Placental pericyte (primary cell): ENCODE results near the genes HIP1 and FGL2.

GRCh38 chr7:74964793-74965184 lies 284 bp downstream of the CASTOR2 start:
- CAGE, long polyA plus RNA: no peak

GRCh38 chr7:75438349-75439018 lies 43.1 kb downstream of the TRIM73 start:
- CAGE, long polyA plus RNA: no peak

DNA sequence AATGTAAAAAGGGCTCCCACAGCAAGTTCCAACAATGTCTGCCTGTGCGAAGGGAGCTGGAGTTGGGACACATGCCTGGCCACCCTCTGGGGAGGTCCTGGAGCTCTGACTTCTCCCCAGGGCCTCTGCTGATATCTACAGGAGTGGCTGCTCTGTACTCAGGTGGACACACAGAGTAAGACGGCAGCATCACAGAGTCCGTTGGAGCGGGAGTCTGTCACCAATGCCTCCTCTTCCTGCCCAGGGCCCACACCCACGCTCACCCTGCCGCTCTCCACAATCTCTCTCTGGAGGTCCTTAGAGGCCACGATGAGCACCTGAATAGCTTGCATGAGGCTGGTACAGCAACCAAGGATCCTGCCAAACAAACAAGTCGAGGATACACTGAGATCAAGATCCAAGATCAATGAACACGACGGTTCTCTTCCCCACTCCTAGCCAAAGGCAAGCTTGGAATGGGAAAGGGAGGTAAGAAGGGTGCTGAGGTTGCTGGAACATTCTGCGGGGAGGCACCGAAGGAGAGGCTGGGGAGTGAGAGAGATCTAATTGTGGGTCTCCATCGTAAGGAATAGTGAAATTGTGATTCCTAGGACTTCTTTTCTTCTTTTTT lies 54.7 kb downstream of the SPDYE5 start:
- CAGE, long polyA plus RNA: no peak

GRCh38 chr7:75712082-75712676 lies 26.6 kb downstream of the HIP1 start:
- CAGE, long polyA plus RNA: no peak

DNA sequence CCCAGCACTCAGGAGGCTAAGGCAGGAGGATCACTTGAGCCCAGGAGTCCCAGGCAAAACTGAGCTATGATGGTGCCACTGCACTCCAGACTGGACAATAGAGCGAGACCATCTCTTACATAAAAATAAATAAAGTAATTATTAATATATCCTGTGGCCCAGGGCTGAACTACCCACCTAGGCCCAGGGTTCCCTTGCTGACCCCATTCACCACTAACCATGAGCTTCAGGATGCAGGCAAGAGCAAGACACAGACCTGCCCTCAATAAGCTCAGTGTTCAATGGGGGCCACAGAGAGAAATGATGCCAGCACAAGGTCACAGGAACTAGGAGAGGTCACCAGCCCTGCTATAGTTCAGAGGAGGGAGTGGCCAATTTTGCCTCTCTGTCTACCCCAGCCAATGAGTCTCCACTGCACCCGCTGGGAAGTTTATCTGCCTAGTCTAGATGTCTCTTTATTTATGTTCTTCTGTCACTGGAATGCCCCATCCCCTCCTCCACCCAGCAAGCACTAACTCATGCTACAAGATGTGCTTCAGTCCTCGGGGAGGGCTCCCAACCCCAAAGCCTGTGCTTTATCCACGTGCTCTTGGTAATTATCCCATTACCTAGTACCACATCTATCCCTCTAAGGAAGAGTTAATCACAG lies 4.3 kb downstream of the HIP1 start:
- CAGE, long polyA plus RNA: no peak

GRCh38 chr7:75738807-75739083 lies at the start of gene HIP1:
TSS of gene HIP1 (minus strand) at chr7:75738941.
- CAGE, long polyA plus RNA: no peak

DNA sequence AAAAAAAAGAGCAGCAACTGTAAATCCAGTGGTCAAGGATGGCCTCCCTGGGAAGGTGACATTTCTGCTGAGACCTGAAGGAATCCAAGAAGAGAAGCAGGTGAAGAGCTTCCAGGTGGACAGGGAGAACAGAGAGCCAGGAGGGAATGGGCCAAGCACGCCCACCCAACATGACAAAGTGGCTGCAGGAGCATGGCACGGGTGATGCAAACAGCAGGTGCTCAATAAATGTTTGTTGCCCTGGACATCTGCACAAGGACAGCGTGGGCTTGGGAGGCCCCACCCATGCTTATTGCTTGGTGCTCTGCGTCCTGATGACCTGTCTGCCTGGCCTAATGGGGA lies 12.9 kb downstream of the RHBDD2 start:
- CAGE, long polyA plus RNA: no peak

GRCh38 chr7:75907069-75907861 lies 7.7 kb upstream of the POR start:
- CAGE, long polyA plus RNA: no peak

- CAGE, long polyA plus RNA: no peak
Observed at GRCh38 chr7:75979171-75979981, 15.0 kb downstream of the TMEM120A start.

DNA sequence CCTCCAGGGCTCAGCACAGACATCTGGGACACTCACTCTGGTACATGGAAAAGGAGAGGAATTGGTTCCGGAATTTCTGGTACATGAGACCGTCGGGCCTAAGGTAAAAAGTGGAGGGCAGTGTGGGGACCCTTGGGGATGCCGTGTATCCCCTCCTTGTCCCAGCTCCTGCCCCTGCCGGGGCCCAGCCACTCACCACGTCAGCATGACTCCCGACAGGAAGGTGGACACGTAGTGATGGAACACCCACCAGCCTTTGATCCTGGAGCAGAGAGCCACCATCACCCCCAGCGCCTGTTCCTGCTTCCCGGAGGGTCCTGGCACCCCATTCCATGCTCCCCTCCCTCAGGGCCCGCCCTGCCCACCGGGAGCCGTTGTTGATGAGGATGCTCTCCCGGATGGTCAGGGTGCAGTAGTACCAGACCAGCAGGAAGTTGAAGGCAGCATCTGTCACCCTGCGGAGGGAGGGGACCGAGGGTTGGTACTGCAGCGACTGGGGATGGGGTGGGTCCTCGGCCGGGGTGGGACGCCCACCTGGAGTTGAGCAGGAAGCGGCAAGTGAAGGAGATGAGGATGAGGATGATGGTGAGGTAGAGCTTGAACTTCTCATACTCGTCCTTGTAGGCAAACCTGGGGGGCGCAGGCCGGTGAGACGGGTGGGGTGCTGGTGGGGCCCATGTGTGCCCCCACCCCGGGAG lies 6.4 kb downstream of the TMEM120A start:
- CAGE, long polyA plus RNA: no peak

DNA sequence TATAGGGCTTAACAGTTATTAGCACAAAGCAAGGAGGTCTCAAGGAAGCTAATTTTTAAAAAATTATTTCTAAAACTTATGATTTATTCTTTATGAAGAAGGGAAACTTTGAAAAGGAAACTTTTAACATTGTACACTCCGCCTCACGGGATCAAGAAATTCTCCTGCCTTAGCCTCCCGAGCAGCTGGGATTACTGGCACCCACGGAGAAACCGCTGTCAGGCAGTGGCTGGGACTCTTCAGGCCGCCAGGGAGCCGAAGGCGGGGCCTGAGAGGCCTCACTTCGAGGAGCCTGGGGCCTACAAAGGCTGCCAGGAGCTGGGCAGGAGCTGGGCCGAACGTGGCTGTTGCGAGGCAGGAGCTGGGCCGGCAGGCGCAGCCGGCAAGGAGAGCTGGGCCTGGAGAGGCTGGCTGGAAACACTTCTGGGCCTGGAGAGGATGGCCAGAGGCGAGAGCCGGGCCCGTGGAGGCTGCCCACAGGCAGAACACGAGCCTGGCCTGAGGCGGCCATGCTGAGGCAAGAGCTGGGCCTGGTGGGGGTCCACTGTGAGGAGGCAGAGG lies 23.4 kb downstream of the MDH2 start:
- CAGE, long polyA plus RNA: no peak

DNA sequence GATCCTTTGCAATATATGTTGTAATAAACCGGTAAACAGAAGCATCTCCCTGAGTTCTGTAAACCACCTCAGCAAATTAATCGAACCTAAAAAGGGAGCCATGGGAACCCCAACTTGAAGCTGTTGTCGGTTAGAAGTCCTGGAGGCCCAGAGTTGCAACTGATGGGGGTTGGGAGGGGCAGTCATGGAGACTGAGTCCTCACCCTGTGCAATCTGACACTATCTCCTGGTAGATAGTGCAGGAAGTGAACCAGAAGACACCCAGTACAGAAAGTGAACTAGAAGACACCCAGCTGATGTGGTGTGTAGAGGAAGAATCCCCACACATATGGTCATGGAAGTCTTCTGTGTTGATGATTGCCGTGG lies 58.9 kb upstream of the SRRM3 start:
- CAGE, long polyA plus RNA: no peak

DNA sequence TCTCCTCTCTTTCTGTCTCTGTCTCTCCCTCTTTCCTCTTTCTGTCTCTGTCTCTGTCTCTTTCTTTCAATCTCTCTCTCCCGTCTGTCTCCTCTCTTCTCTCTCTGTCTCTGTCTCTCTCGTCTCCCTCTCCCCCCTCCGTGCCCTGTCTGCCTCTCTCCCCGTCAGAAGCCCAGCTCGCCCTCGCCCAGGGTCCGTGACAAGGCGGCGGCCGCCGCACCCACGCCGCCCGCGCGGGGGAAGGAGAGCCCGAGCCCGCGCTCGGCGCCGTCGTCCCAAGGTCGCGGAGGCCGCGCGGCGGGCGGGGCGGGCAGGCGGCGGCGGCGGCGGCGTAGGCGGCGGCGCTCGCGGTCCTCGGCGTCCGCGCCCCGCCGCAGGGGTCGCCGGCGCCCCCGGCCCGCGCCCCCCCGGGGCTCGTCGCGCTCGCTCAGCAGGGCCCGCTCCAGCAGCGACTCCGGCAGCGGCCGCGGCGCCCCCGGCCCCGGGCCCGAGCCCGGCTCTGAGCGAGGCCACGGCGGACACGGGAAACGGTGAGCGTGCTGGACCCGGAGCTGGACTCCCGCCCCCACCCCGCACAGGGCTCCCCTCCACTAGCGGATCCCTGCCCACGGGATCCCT lies 21.1 kb upstream of the HSPB1 start:
- CAGE, long polyA plus RNA: no peak

- CAGE, long polyA plus RNA: no peak
Observed at GRCh38 chr7:76359719-76360036, 887 bp upstream of the YWHAG start.

DNA sequence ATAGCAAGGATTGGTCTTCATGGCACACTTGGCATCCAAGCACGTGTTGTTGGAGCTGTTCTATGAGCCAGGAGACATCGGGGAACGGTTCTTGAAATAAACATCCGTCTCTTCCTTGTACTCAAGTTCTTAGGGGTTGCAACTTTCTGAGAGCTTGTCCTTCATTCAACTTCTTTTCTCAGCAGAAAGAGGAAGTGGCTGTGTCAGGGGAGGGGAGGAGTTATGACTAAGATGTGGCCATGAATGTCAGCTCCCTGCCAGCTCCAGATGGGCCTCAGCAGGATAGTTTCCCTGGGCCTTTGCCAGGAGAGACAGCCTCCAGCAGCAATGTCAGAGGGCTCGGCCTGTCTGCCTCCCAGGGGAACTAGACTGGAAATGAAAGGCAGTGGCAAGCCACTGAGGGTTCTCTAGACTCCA lies 15.9 kb upstream of the DTX2 start:
- CAGE, long polyA plus RNA: no peak

- CAGE, long polyA plus RNA: no peak
Observed at GRCh38 chr7:76571305-76572243, 28.5 kb upstream of the SPDYE16 start.

- CAGE, long polyA plus RNA: no peak
Observed at GRCh38 chr7:76582793-76583751, 40.0 kb upstream of the SPDYE16 start.

- CAGE, long polyA plus RNA: no peak
Observed at GRCh38 chr7:76583825-76584490, 40.9 kb upstream of the SPDYE16 start.

DNA sequence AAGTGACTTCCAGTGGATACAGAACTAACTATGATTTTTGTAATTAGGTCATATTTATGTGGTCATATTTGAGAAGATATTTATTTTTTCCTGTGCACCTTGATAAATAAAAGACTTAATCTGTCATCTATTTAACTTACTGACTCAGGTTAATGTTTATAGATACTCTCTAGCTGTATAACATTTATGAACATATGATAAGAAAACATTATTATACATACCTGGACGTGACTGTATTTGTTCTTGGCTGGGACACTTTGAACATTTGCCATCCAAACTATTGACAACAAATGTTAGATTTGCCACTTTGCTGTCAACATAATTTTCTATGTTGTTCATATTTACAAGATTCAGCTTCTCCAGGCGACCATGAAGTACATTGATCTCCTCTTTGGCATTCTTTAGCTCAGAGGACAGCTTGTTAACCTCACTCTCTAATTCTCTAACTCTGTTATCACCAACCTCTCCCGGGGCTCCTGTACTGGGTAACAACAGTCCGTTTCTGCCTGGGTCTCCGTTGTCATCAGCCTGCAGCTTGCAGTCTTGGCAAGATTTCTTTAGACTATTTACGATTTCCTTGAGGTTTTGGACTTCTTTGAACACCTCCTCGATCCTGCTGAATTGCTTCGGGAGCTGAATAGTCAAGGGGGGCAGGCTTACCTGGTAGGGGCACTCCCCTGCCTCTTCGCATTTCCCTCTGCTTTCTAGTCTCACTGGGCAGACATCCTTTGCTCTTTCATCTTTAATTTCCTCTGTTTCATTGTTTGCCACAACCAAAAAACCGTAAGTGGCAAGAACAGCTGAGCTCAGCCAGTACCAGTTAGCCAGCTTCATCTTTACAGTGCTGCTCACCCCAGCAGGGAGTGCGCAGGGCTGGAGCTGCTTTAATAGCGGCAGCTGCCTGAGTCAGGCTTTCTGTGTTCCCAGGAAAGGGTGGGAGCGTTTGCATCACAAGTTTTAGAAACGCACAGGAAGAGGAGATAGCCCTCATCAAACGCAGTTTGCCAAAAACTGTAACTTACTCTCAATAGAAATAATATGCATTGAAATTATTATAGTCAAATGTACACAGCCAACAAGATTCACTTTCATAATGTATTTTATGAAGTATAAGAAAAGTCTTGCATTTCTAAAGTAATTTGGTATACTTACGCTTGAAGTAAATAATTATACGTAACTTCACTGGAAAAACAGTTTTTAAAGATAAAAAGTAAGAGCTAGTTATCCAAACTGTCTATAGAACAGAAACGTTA lies at the start of gene FGL2:
FGL2 (minus strand) TSS at position 860 of the 1,253 bp plus-strand sequence.
- CAGE, long polyA plus RNA: no peak

- CAGE, long polyA plus RNA: no peak
Observed at GRCh38 chr7:77269674-77270158, 70.1 kb upstream of the FGL2 start.